ENCODE results near the gene CTRL.

DNA sequence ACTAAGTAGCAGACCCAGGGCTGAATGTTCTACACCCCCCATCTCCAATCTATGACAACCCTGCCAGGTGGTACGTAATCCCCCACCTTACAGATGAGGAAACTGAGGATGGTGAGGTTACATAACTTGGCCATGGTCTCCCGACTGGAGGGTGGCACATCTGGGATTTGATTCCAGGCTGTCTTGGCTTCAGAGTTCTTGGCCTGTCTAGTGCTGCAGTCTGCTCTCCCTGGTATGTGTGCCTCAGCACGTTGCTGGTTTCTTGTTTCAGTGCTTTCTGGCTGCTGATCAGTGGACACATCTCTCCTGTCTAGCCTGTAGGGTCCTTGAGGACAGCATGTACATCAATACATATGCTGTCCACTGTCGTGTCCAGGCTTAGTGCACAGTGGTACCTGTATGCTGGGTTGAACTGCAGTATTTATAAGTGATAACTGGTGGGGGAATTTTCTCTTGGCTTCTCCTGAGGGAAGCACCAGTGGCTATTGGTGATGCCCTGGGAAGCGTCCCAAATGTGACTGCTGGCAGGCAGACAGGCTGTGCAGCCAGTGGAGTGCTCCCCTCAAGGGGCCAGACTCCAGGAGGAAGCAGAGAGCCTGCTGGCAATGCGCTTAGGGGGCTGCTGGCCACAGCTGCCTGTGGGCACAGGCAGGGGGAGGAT is 14.4 kb downstream of the CTRL start:
- PRO-cap, 4 experiments: no peak in any of the 4 experiments
- RAMPAGE, long total RNA, 2 experiments: no peak in any of the 2 experiments

DNA sequence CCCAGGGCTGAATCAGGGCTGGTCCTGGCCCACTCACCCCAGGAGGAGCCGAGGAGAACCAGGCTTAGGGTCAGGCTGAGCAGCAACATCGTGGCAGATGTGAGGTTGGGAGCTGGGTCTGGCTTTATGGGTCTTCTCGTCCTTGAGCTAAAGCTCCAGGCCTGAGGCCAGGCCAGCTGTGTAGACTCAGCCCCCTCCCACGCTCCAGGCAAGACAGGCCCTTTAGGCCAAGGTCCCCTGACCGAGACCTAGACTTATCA is at the start of gene CTRL:
Gene CTRL (minus strand): TSS at position 99 of the 260 bp plus-strand sequence.
- PRO-cap, 4 experiments: no peak in any of the 4 experiments
- RAMPAGE, long total RNA, 2 experiments: no peak in any of the 2 experiments

- PRO-cap, 4 experiments: peak in 2 of 4 experiments; most common plus-strand start chr16:67943716 (in 1); most common minus-strand start chr16:67943461 (in 1)
- RAMPAGE, long total RNA, 2 experiments: no peak in any of the 2 experiments
Measured at GRCh38 chr16:67943222-67943930, 544 bp downstream of the LCAT start.

GRCh38 chr16:67969408-67970018 is 1.1 kb upstream of the SLC12A4 start:
- PRO-cap, 4 experiments: no peak in any of the 4 experiments
- RAMPAGE, long total RNA, 2 experiments: no peak in any of the 2 experiments

GRCh38 chr16:67999946-68000378 is 678 bp upstream of the DPEP2 start:
- PRO-cap, 4 experiments: peak in 1 of 4 experiments; most common plus-strand start chr16:68000244 (in 1); most common minus-strand start chr16:68000139 (in 1)
- RAMPAGE, long total RNA, 2 experiments: no peak in any of the 2 experiments

GRCh38 chr16:68065686-68066260 is 19.4 kb upstream of the NFATC3 start:
- PRO-cap, 4 experiments: no peak in any of the 4 experiments
- RAMPAGE, long total RNA, 2 experiments: no peak in any of the 2 experiments

GRCh38 chr16:68069232-68069991 is 15.8 kb upstream of the NFATC3 start:
- PRO-cap, 4 experiments: no peak in any of the 4 experiments
- RAMPAGE, long total RNA, 2 experiments: no peak in any of the 2 experiments

DNA sequence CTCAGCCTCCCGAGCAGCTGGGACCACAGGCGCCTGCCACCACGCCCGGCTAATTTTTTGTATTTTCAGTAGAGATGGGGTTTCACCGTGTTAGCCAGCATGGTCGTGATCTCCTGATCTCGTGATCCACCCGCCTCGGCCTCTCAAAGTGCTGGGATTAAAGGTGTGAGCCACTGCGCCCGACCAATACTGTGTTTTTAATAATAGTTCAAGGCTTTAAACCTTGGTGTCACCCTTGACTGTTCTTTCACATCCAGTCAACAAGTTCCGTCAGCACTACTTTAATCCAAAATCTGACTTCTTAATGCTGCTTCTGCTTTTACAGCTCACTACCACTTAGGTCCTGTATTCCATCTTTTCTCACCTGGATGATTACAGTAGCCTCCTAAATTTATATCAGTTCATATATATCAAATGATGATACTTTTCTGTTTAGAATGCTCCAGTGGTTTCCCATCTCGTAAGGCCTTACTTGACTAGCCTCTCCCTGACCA is 33.9 kb downstream of the NFATC3 start:
- PRO-cap, 4 experiments: no peak in any of the 4 experiments
- RAMPAGE, long total RNA, 2 experiments: no peak in any of the 2 experiments

GRCh38 chr16:68191253-68191722 is 44.6 kb downstream of the ESRP2 start:
- PRO-cap, 4 experiments: no peak in any of the 4 experiments
- RAMPAGE, long total RNA, 2 experiments: no peak in any of the 2 experiments

DNA sequence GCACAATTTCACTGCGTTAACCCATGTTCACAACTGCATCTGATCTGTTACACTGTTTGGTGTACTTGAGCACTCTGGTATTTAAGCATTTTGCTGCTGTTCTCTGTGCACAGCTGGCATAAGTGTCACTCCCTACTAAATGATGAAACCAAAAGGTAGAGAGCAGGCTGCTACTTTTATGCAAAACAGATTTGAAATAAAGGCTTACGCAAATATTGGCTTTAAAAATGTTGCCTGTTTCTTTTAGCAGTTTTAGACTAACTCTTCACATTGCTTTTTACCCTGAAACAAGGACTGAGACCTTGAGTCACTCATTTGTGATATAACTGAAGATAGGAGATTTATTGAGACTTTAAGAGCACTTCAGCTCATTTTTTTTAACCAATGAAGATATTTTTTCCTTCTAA is 41.6 kb downstream of the ESRP2 start:
- PRO-cap, 4 experiments: no peak in any of the 4 experiments
- RAMPAGE, long total RNA, 2 experiments: no peak in any of the 2 experiments

GRCh38 chr16:68232220-68232897 is 3.6 kb downstream of the ESRP2 start:
- PRO-cap, 4 experiments: no peak in any of the 4 experiments
- RAMPAGE, long total RNA, 2 experiments: no peak in any of the 2 experiments

- PRO-cap, 4 experiments: peak in 4 of 4 experiments; most common plus-strand start chr16:68247607 (in 2); most common minus-strand start chr16:68247359 (in 1)
- RAMPAGE, long total RNA, 2 experiments: no peak in any of the 2 experiments
Measured at GRCh38 chr16:68247262-68248388, 2.5 kb downstream of the PLA2G15 start.

GRCh38 chr16:68251700-68252245 is 6.6 kb downstream of the PLA2G15 start:
- PRO-cap, 4 experiments: no peak in any of the 4 experiments
- RAMPAGE, long total RNA, 2 experiments: no peak in any of the 2 experiments

GRCh38 chr16:68257859-68258809 is 6.2 kb upstream of the SLC7A6 start:
- PRO-cap, 4 experiments: no peak in any of the 4 experiments
- RAMPAGE, long total RNA, 2 experiments: no peak in any of the 2 experiments

- PRO-cap, 4 experiments: no peak in any of the 4 experiments
- RAMPAGE, long total RNA, 2 experiments: no peak in any of the 2 experiments
Measured at GRCh38 chr16:68332224-68333007, 21.6 kb downstream of the PRMT7 start.

- PRO-cap, 4 experiments: no peak in any of the 4 experiments
- RAMPAGE, long total RNA, 2 experiments: no peak in any of the 2 experiments
Measured at GRCh38 chr16:68355525-68355981, 44.7 kb downstream of the PRMT7 start.

- PRO-cap, 4 experiments: peak in 1 of 4 experiments; most common minus-strand start chr16:68357946 (in 1)
- RAMPAGE, long total RNA, 2 experiments: no peak in any of the 2 experiments
Measured at GRCh38 chr16:68357572-68358141, 46.8 kb downstream of the PRMT7 start.

- PRO-cap, 4 experiments: no peak in any of the 4 experiments
- RAMPAGE, long total RNA, 2 experiments: start-site peak on the minus strand in 2 of 2 experiments, at chr16:68386697-68386865 at its widest, 7 to 11 reads per replicate
Measured at GRCh38 chr16:68386356-68387167, 61.7 kb downstream of the SMPD3 start.

GRCh38 chr16:68526082-68526772 is 12.9 kb upstream of the ZFP90 start:
- PRO-cap, 4 experiments: no peak in any of the 4 experiments
- RAMPAGE, long total RNA, 2 experiments: no peak in any of the 2 experiments

DNA sequence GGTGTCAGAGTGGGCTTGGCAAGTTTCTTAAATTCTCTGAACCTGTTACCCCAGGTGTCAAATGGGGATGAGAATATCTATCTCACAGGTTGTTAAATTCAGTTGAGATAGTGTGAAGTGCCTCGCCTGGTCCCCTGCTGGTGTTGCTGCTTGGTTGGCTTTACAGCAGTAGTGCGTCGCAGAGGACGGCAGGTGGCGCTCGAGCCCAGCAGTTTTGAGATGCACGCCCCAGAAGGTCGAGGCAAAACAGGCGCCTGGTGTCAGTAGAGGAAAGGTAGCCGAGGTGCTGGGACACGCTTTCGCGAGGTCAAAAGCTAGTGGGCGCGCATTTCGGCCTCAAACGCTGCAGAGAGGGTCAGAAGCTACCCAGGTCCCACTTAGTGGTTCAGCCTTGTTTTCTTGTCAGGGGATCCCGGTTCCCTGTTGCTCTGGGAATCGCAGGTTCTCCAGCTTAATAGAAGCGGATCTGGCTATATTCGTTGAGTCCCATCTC is 10.4 kb upstream of the ZFP90 start:
- PRO-cap, 4 experiments: peak in 4 of 4 experiments; most common plus-strand start position 260 of the sequence (in 4)
- RAMPAGE, long total RNA, 2 experiments: no peak in any of the 2 experiments

Measured in right lobe of liver (tissue), 4 donors.